Skeletal muscle cell (primary cell): ENCODE data around the gene CST9L.

- RRBS, result 100% methylated on average over 2 of the region's 22 CpGs
These were observed 43.5 kb upstream of the NKX2-2 start for GRCh38 chr20:21557117-21557993.

DNA sequence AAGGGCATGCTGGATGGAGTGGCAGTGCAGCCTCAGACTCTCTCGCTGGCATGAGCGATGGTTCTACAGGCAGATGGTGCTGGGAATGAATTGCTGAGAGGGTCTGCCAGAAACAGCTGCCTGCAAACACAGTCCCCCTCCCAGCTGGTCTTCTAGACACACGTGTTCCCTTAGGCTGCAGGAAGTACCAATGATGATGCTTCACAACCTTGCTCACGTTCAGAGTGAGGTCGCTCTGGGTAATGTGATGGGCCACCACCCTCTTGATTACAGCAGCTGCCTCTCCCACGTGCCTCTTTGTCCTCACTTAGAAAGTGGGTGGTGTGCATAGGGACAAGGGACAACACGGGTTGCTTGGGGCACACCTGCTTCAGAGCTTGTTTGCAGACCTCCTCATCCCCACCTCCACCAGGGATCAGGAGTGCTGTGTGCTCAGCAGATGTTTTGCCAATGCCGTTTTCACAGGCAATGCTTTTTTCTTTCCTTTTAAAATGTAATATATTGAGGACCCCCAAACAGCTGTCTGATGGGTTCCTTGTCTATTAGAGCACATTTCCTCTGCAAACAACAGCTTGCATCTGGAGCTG is 84.6 kb downstream of the FOXA2 start:
- RRBS, result no CpG with 5 or more reads among the region's 8 CpGs

DNA sequence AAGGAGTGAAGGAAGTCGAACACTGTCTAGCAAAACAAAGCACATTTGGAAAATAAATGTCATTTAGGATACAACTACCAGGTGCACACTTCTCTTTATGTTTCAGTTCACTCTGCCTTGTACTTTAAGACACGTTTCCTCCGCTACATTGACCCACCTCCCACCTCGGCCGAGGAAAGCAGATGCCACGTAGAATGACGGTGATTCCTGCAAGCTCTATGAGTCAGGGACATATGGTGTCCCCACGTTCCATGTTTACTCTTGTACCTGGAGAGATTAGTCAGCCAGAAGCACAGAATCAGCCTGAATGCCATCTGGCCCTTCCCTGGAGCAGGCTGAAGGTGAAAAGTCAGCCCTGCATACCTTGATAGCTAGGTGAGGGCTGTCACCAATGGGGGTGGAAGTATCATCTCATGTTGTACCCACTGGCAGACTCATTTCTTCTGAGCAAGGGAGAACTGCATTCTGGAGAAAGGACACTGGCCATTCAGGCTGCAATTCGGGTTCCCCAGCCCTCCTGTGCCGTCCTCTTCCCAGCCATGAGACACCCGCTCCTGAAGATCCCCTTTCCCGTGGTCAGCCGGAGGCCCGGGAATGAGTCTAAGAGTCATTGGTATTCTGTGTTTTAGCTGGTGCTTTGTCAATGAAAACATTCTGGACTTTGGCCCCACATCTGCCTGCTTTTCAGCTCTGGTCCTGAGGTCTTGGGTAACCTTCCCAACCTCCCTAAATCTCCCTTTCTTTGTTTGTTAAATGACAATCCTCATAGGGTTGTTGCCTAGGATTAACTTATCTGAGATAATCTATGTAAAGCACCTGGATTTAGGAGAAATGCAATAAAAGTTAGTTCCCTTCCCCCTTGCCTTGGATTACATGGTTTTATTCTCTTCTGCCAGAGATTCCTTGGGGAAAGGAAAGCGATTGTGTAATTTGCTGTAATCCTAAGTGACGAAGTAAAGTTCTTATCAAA is 60.5 kb downstream of the FOXA2 start:
- RRBS, result no CpG with 5 or more reads among the region's 16 CpGs

DNA sequence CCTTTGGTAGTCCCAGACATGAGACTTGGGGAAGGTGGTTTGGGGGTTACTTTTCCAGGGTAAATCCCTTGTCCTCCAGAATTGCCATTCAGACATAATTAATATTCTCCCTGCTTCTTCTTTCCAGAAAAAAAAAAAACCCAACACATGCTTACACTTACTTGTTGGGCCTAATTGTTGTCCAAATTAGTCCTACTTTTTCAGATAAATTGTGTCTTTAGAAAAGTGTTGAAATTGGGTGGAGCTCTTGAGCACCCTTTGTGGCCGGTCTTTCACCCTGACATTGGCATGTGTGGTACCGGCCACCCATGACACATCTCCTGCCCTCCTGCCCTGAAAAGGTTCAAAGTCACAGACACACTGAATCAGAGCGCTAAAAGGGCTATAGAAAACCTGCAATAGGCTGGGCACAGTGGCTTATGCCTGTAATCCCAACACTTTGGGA is 57.3 kb downstream of the FOXA2 start:
- RRBS, result no CpG with 5 or more reads among the region's 3 CpGs

DNA sequence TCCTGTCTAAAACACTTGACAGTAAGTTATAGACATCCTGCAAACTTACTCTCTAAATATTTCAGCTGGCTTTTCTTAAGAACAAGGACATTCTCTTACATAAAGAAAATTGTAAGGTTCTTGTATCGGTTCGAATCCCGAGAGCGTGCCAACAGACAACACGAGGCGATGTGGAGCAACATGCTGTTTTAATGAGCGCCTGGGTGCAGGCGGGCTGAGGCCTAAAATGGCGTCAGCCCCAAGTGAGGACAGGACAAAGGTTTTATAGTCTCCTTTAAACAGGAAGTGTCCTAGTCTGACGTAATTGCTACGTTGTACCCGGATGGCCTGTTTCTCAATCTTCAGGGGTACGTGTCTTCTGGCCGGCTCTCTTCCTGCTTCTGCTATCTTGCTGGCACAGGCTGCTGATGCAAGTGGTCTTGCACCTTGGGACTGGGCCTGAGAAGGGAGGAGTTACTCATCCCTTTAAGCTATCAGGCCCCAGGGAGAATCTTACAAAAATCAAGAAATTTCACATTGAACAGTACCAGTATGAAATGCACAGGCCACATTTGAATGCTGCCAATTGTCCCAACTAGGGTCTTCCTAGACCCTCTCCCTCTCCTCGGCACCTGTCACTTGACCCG is 9.6 kb upstream of the SSTR4 start:
- RRBS, result no CpG with 5 or more reads among the region's 16 CpGs

DNA sequence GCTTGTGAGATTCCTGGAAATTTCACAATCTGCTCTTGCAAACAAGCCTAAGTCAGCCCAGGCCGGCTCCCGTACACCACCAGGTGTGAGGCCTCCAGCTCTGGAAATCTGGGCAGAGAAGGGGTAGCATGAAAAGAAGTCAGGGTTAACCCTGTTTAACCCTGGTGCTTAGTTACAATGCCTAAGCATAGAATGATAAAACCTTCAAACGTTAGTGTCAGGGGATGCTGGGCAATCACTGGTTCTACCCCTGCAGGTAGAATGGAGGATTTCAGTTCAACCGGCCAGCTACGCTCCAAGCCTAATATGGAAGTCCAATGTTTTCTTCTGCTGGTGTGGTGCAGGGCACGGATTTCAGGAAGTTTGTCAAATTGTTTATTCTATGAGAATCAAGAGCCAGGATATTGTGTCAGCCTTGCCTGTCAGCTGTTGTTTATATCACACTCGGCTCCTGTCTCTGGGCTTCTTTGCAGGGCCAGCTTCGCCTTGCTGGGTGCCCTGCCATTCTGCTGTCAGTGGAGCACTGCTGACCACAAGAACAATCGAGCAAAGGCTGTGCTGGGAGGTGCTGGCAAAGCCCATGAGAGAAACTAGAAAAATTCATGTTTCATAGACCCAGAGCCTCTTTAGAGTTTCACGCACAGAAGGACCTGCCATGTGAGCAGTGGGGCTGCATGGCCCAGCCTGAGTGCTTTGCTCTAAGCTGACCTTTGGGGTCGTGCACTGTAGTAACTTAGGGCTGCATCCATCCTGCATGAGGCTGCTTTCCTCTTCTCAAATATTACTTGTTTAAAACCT is 20.3 kb upstream of the CD93 start:
- RRBS, result no CpG with 5 or more reads among the region's 11 CpGs

- RRBS, result no CpG with 5 or more reads among the region's 11 CpGs
These were observed 30.8 kb upstream of the CD93 start for GRCh38 chr20:23116712-23117466.

DNA sequence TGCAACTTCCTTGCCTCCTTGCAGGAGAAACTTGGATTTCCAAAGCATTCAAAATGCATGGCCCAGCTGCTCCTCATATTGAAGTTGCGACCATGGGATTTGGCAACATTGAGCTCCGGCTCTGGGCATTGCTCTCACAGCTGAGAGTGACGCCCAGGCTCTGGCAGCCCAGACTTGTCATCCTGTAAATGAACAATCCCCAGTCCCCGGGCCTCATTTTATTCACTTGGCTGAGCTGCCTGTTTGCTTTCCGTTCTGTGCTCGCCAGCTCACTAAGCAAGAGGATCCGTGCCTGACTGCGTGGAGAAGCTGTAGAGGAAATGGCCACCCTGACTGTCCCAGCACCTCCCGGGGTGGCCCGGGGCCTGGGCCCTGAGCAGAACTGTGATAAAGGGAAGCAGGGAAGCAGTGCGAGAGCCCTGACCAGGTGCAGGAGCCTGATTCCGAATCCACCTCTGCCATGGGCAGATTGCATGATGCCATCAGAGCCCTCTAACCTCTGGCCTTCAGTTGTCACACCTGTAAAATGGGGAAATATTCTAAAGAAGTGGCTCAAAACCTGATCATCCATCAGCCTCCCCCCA is 119.6 kb upstream of the CD93 start:
- RRBS, result 11% methylated on average over 3 of the region's 12 CpGs

DNA sequence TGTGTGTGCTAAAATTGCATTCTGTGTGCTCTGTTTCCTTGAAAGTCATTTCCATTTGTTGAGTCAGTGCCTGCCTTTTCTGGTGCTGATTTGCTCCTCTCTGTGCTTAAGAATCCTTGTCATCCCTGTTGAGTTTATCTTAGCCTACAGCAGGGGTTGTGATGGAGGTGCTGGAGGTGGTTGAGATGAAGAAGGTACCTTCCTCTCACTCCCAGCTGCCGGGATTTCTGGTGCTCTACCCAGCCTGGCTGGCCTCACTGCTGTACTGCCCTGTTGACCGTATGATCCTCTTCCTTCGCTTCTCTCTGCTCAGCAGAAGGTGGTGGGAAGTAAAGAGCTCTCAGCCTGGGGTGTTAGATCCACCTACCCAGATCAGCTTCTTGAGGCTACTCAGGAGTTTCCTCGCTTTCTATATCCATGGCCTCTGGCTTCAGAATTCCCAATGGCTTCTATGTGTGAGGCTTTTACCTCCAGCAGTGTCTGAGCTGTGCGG is 101.1 kb upstream of the NXT1 start:
- RRBS, result no CpG with 5 or more reads among the region's 5 CpGs

DNA sequence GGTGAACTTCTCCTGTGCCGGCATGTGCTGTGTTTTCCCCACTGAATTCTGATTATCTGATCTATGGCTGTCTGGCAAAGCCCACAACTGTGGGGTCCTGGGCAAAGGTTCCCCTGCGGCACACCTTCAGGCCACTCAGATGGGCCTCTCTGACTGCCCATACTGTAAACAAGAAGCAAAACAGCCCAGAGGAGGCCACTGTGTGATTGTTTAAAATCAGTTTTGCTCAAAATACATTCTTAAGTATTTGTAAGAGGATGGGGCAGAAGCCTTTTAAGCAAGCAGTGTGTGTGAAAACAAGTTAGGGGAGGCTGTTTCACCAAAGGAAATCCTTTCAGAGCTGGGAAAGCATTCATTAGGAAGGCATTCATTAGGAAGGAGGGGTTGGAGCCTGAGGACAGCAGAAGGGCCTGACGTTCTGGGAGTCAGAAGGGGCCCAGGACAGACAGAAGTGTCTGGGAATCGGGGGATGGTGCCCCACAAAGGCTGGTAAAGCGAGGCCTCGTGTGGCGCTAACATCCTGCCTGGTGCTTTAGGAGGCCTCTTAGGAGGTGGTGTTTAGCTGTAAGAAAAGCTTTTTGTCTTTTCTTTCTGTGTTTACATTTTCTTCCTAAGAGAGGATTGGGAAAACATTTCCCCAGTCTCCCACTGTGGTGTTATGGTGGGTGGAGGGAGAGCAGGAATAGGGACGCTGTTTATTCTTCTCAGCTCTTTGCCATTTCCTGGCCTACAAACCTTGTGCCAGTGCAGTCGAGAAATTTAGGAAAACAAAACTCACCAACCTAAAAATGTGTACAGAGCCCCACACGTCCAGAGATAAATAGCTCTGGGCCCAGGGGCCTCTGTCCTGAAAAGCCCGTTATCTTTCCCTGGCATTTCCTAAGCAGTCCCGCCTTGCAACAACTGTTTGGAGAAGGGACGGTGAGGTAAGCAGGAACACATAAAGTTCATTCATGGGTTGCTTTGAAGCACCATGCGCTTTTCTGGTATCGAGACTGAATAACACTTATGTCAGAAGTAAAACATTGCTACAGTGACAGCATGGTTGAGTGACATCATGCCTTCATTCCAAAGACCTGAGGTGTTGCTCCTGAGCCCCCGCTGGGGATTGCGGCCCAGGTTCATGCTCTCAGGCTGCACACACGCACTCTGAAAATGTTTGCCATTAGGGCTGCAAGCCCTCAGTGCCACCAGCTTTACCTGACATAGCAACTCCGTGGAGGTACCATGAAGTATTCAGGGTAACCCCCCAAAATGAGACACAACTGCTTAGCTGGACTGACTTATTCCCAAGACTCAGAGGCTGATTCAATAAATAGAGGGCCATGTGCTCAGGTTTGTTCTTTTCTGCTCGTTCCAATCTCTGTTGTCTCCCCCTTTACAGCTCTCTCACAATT is 80.3 kb upstream of the NXT1 start:
- RRBS, result no CpG with 5 or more reads among the region's 20 CpGs

- RRBS, result no CpG with 5 or more reads among the region's 7 CpGs
These were observed 56.9 kb upstream of the NXT1 start for GRCh38 chr20:23293639-23294201.

DNA sequence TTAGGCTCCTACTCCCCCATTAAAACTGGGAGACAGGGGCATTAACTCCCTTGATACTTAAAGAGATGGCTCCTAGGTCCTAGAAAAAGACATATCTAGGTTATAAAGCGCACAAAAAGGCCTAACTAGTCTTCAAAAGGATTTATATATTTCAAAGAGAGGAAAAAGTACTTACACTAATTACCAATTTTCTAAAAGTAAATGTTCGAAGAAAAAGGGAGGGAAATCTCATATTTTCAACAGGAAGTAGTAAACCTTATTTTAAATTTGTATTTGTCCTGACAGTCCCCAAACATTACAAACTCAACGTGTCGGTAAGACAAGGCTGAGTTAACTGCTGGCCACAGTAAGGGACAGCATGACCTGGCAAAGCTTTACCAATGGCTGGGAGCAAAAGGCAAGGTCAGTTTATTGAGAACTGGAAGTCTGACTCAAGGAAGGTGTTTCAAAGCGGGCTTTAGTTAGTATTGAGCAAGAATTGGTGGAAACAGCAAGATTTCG is 1.1 kb upstream of the GZF1 start:
- RRBS, result no CpG with 5 or more reads among the region's 6 CpGs

- RRBS, result no CpG with 5 or more reads among the region's 1 CpG
These were observed 4.7 kb downstream of the GZF1 start for GRCh38 chr20:23366583-23367098.

DNA sequence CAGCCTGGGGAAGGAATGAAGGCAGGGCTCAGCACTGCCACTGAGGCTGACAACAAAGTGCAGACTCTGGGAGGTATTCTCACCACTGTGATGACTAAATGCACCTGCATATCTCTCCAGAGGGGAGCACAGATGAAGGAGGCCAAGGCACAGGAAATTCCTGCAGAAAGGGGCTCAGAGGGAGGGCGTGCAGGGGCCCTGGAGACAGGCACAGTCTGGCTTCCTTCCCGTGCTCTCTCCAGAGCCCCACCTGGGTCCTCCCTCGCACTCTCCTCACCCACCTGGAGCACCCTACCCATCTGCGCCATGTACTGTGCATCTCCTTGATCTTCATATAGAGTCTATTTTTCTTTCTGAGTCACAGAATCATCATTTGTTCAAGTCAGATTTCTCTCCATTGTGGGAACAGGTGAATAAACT is 16.1 kb downstream of the CST9L start:
- RRBS, result no CpG with 5 or more reads among the region's 4 CpGs

DNA sequence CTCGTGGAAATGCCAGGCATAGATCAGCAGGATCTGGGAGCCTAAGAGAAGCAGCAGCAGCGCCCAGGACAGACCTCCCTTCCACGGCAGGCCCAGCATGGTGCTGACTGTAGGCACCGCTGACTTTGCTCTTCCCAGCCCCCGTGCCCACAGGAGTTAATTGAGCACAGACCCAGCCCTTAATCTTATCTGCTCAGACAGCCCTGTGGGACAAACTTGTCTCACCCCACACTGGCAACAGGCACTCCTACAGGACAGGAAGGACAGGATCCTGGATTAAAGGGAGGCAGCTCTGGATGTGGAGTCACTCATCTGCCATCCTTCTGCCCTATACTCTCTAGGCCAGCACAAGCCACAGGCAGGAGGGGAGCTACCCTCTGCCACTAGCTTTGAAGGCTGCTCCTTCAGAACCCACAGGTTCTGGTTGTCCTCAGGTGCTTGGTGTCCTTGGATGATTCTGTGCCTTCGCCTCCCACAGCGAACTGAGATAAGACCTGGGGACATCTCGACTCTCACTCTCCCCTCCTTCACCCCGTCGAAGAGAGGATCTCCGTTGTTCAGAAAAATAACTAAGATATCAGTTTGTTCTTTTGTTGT is at the start of gene CST9L:
Gene CST9L, minus strand, starts transcription at position 133 of the 597 bp plus-strand sequence.
- RRBS, result no CpG with 5 or more reads among the region's 11 CpGs

DNA sequence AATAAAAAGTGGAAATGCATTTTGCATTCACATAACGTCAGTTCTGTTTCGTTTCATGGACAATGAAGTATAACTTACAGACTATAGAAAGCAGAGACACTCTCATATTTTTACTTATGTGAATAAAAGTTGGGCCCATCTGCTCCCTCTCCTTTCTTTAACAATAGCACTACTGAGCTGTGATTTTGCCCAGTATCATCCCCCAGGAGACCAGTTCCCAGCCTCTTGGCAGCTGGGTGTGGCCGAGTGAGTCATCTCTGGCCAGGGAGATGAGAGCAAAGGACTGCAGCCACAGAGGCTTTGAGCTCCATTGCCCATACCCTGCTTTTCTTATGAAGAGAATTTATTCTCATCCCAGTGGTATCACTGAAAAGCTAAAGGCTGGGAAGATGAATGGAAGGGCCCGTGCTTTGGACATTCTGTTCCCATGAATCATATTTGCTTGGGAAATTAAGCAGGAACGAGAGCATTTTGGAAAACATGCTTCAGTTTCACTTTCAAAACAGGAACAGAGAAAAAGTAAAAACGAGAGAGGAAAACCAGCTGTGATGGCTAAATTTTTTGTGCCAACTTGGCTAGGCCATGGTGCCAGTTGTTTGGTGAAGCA is 14.9 kb downstream of the CST3 start:
- RRBS, result no CpG with 5 or more reads among the region's 6 CpGs

DNA sequence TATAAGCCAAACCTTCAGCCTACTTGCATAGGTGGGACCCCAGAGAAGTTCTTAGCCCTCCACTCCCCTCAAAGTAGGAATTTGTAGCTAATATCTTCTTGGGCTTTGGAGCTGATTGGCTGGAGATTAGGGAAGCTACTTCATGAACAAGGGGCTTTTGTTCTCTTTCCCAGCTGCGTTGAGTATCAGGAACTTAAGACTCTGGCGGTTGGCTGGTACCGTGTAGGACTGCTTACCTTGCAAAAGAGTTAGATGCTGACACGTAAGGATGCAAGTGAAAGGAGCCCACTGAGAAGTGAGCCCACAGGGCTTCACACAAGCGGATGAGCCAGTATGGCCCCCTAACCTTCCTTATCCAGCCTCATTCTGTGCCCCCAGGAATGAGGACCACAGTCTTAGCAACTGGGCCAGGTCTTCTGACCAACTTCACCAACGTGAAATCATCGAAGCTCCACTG is 12.2 kb downstream of the CST3 start:
- RRBS, result no CpG with 5 or more reads among the region's 7 CpGs

- RRBS, result no CpG with 5 or more reads among the region's 3 CpGs
These were observed 11.5 kb downstream of the CST3 start for GRCh38 chr20:23626302-23626639.

DNA sequence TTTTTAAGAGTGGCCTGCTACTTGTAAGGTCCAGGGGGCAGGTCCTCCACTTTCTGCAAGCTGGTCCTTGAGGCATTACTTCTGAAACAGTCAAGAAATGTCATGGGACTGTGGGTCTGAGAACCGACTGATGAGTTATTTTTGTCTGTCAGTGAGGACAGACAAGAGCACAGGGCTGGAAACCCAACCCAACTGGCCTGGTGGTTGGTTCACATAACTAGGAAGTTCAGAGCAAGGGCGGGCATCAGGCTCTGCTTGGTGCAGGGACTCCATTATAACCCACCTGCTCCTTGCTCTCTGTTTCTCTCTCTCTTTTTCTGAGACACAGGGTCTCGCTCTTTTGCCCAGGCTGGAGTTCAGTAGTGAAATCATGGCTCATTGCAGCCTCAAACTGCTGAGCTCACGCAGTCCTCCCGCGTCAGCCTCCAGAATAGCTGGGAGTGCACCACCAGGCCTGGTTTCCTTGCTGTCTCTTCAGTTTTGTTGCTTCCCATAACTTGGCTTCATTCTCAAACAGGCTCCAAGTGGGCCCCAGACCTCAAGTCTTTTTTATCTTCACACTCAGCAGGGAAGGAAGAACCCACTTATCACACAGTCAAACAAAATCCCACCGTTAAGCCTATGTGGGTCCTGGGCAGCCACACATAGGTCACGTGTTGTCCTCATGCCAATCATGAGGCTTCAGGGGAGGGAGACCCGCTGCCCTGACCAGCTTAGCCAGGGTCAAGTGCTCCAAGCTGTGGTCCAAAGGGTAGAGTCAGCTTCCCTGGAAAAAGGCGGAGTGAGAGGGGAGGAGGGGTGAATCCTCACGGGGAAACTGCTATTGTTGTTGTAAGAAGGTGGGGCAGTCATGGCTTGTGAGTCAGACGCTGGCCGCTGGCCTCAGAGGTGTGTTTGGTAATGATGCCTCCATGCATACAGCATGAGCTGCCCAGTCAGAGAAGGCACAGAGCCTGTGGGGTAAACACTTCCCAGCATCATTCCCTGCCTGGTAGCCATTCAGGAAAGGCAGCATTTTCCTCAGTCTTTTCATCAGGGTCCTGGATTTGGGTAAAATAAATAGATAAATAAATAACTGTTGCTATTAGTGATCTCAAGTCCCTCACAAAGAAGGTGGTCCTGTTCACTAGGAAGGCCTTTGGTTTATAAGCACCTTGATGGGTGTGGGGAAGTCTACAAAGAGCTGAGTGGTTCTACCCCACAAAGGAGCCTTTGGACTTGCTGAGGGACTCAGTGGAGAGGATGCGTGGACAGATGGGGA is 8.9 kb downstream of the CST3 start:
- RRBS, result no CpG with 5 or more reads among the region's 14 CpGs

DNA sequence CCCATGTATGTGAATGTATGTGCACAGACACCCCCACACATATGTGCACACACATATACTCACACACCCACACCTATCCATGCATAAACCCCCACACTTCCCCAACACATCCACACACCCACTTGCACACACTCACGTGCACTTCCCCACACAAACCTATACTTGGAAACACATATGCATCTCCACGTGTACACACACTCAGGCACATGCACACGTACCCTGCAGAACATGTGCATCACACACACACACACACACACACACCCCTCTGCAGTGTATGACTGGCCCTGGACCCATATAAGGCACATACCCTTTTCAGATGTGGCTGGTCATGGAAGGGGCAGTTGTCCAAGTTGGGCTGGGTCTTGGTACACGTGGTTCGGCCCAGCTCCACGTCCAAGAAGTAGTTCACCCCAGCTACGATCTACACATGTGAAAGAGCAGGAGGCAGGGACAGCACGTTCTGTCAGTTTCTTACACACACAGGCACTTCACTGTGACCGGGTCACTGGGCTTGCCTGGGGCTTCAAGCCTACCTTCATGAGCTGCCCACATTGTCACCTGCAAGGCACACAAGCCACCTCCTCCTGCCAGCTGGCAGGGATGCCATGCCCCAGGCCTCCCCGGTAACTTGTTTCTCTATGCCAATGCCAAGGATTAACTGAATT is 2.7 kb downstream of the CST3 start:
- RRBS, result no CpG with 5 or more reads among the region's 10 CpGs